Colon Carcinoma Metastatic in the Brain (tissue), 2 donors: ENCODE data around the genes HOXA5 and TRIL.

DNA sequence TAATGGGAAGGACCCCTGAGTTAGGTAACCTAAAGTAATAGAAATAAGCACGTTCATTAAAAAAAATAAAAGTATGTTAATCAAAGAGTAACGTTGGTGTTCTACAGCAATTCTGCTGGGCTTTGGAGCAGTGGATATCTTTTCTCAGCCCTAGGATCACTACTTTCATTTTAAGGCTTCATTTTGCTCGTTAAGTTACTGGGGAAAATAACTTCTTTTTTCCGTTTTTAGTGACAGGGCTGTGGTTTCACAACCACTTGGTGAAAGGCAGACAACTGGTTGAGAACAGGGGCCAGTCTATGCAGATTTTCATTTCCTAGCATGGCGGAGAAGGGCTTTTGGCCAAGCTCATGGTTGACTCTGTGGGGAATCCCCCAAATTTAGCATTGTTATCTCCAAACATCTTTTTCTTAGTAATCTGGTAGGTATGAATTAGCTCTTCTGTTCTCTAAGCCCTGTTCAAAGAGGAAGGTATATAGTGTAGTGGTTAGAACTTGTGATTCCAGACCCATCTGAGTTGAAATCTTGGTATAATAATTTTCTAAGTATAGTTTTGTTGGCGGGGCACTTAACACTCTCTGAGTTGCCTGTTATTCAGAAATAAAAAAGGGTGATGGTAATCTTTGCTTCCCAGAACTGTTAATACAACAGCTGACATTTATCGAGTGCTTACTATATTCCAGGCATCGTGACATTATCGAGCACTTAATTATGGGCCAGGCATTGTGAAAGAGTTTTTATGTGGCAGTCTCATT is 2.3 kb downstream of the SNX10 start:
- PRO-cap, 2 experiments = no peak in any of the 2 experiments

GRCh38 chr7:26343360-26343859 is 51.7 kb downstream of the SNX10 start:
- PRO-cap, 2 experiments = no peak in any of the 2 experiments

GRCh38 chr7:26658642-26658999 is 205.8 kb downstream of the SKAP2 start:
- PRO-cap, 2 experiments = no peak in any of the 2 experiments

DNA sequence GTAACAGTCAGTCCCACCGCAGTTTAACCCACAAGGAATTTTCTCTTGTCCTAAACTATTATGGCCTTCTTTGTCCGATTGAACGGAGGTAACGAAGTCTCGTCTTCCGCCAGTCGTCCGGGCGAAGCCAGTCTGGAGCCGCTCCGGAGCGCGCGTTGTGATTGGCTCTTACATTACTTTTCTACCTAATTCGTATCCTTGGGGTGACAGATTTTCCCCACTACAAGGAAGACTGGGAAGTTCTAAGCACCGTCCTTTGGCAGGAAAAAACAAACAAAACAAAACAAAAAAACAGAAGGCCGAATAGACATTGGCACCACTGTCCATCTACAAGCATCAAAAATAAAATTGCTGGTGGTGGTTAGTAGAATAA is 576 bp upstream of the SKAP2 start:
- PRO-cap, 2 experiments = no peak in any of the 2 experiments

GRCh38 chr7:27122452-27123468 is 7.8 kb downstream of the HOXA4 start:
- PRO-cap, 2 experiments = peak in 2 of 2 experiments; most common plus-strand start chr7:27122751 (in 2); most common minus-strand start chr7:27123027 (in 1)

GRCh38 chr7:27143628-27143937 is at the start of gene HOXA5:
HOXA5 (minus strand) TSS chr7:27143681.
- PRO-cap, 2 experiments = no peak in any of the 2 experiments

- PRO-cap, 2 experiments = no peak in any of the 2 experiments
These were observed 2.1 kb downstream of the HOXA9 start for GRCh38 chr7:27163323-27163600.

- PRO-cap, 2 experiments = peak in 2 of 2 experiments; most common plus-strand start chr7:27175464 (in 2); most common minus-strand start chr7:27175320 (in 1)
These were observed 1.4 kb upstream of the HOXA10 start for GRCh38 chr7:27175094-27176382.

DNA sequence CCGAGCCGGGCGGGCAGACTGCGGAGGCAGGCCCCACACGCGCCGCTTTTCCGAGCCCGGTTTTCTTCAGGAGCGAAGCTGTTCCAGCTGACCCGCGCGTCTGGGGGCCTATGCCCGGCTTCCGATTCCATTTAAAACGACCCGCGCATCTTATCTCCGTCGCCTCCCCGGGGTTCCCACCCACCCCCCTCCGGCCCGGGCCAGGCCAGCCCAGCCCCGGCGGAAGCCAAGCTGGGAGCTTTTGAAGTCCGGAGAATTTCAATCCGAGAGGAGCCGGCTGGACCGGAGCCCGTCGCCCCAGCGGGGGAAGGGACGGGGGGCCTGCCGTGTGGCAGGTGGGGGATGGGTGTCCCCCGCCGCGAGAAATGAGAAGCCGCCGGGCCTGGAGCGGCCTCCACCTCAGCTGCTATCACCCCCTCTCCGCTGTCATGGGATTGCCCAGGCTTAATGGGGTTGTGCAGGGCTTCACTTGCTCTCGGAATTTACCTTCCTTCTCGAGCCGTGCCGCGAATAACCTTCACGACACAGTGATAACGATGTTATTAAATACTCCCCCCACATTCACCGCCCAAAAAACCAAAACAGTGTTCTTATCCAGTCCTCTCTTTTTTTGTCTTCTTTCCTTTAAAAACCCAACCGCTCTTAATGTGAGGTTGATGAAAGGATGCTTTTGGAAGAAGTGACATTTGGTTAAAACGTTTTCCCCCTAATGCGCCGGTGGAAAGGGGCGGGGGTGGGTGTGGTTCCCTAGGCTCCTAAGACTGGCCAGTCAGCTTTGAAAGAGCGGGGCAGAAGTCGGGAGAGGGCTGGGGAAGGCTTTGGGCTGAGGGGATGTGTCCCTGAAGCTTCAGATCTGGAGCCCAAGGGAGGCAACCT is 2.9 kb upstream of the EVX1 start:
- PRO-cap, 2 experiments = no peak in any of the 2 experiments

- PRO-cap, 2 experiments = peak in 1 of 2 experiments; most common plus-strand start chr7:27244584 (in 1); most common minus-strand start chr7:27244623 (in 1)
These were observed 1.8 kb downstream of the EVX1 start for GRCh38 chr7:27244292-27244887.

GRCh38 chr7:27424047-27424766 is 181.6 kb downstream of the EVX1 start:
- PRO-cap, 2 experiments = no peak in any of the 2 experiments

DNA sequence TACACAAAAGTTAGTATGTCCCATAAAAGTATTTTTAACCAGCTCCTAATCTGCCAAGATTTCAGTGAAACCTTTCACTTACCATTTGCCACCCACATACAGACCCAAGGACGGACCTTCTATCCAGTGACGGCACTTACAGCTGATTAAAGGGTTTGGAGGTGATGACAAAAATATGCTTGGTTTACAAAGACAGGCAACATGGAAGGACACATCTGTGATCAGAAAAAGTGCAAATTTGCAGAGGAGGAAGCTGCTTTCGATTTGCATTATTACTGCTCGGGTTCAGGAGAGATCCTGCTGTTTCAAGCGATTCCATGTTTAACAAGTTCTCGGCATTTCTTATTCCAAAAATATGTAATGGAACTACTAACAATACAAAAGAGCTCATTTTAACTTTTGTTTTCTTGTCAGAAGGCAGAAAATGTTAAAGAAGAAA is 109.0 kb downstream of the JAZF1 start:
- PRO-cap, 2 experiments = no peak in any of the 2 experiments

DNA sequence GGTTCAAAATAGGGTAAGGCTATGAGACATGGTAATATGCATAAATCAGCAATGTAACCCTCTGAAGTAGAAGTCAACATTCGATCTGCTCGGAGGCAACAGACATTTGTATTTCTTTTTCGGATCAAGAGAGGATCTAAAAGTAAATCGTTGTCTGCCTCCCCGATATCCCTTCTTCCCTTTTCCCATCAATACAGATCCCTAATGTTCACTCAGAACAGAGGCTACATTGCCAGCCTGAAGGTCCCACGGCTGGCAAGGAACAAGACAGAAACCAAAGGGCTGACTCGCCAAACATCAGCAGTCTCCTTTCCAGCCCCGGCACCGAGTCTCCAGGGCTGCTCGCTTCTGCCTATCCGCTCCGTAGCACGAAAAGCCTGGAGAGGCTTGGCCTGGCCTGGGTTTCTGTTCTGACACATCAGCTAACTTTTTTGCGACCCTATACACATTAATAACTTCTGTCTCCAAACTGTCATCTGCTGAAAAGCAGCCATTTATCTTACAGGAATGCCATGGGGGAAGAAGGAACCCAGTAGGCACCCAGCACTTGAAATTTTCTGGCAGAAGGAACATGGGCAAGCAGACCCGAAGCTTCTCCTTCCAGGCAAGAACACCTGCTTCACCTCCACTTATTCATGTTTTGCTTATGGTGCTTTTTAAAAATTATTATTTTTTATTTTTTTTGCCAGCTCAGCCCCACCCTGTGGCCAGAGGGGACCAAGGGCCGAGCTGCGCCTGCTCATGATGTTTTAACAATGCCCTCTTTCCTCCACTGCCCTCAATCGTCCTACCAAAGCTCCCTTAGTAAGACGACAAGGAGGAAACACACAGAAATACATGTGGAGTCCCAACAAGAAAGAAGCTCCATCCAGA is 86.3 kb downstream of the JAZF1 start:
- PRO-cap, 2 experiments = no peak in any of the 2 experiments

DNA sequence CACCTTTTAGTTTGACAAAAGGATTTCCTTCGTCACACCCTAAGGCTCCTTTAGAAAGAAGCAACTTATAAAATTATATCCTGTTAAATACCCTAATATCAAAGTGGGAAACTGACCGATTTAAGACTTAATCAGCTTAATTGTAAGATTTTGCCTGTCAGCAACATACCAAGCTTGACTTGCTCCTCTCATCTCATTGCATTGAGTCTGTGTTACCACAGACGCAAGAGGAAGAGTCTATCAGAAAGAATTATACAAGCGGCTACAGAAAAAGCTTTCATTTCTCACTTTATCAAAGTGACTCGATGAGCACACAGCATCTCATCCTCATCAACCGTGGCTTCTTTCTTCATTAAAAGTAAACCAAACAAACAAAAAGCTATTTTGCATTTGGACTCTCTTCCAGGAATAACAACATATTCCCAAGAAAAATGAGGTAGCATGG is 75.0 kb downstream of the JAZF1 start:
- PRO-cap, 2 experiments = no peak in any of the 2 experiments

DNA sequence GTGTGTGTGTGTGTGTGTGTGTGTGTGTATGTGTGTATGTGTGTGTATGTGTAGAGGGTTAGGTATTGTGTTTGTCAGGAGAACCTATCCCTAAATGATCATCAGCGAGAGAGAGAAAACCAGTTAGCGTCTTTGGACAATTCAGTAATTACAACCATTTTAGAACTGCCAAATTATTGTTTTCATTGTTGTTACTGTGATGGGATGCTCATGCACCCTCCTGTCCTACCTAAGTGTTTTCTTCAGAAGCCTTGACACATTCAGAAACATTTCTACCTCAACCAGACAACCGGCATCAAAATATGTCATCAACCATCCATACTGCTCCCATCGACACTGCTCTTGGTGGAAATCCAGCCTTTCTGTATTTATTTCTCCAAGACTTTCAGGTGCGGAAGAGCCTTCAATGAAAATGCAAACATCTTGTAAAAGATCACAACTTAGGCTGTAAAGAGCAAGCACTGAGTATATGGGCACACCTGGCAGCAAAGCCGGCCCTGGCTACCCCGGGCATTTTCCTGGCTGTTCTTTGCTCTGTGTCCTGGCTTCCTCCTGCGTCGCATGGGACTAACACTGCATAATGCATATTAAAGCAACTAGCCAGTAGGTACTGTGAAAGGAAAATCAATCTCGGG is 10.1 kb downstream of the JAZF1 start:
- PRO-cap, 2 experiments = no peak in any of the 2 experiments

- PRO-cap, 2 experiments = no peak in any of the 2 experiments
These were observed 226.0 kb downstream of the TRIL start for GRCh38 chr7:28732029-28732626.

GRCh38 chr7:28957817-28958815 is at the start of gene TRIL:
TRIL (minus strand) TSS chr7:28958330.
- PRO-cap, 2 experiments = no peak in any of the 2 experiments

DNA sequence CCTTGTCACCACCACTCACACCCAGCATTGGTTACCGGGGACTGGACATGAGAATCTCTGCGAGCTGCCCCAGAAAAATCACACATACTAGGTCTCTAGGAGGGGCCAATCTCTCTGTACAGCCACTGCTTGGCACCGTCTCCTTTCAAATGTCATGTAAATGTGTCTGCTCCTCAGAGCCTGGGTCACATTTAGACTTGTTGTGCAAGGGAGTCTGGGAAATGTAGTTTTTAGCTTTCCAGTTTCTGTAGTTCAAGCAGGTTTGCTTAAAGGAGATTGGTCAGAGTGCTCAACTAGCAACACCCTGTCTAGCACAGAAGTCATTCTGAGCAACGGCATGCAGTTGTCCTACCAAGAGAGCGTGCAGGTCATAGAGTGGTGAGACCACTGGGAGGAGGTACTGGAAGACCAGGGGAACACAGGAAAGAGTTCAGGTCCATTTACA is 60.1 kb downstream of the CHN2 start:
- PRO-cap, 2 experiments = no peak in any of the 2 experiments

DNA sequence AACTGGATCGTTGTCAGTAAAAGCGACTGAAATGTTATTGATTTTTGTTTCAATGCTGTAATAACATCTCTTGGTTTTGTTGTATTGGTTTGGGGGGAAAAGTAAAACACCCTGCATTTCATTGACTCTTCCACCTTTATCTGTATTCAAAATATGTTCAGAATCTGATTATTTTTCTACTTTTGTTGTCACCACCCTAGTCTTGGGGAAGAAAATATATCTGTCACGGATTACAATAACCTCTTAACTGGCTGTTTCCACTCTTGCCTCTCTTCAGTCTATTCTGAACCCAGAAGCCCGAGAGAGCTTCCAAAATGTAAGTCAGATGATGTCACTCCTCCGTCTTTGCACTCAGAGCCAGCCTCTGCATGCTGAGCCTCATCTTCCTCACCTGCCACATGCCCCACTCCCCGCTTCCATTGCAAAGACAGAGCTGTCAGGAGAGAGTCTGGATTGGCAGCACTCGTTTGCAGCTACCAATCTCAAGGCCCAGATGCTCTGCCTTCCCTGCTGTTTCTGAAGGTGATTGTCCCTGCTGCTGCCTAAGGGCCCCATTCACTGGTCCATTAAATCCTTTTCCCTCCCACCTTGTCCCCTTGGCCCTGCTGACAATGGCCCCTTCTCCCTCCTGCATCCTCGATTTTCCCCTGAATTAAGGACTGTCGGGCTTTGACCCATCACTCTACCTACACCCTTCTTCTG is 98.2 kb downstream of the CHN2 start:
- PRO-cap, 2 experiments = no peak in any of the 2 experiments

- PRO-cap, 2 experiments = no peak in any of the 2 experiments
These were observed 75.5 kb upstream of the PRR15 start for GRCh38 chr7:29488170-29488509.